Cardiac septum (tissue), 1 donor: ENCODE measurements around a stretch of chr12.

GRCh38 chr12:131014879-131015747 is 61.4 kb downstream of the ADGRD1 start:
- PRO-cap, result no peak

GRCh38 chr12:131028273-131029250 is 74.9 kb downstream of the ADGRD1 start:
- PRO-cap, result no peak

- PRO-cap, result no peak
These were observed 210.3 kb downstream of the ADGRD1 start for GRCh38 chr12:131163979-131164357.

DNA sequence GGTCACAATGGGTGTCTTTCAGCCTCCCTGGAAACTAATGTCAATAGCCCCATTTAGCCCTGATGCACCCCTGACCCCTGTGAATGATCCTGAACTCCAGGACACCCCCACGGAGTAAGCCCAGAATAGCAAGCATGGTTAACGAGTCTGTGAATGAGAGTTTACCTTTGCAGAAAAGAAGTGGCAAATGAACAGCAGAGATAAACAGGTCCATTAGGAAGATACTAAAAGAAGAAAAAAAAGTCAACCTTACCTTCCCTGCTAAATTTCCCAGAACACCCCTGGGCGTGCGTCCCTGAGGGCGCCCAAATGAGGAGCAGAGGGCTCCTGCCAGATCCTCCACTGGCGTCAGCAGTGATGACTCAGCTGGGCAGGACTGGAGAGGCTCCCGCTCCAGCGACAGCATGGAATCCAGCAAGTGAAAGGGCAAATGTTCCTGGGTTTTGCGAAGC is 314.3 kb downstream of the ADGRD1 start:
- PRO-cap, result bidirectional peak, plus-strand start at position 373 of the sequence, minus-strand start at position 226 of the sequence

- PRO-cap, result no peak
These were observed 199.6 kb upstream of the SFSWAP start for GRCh38 chr12:131511220-131511842.

GRCh38 chr12:131793006-131793423 is 35.2 kb upstream of the MMP17 start:
- PRO-cap, result no peak

DNA sequence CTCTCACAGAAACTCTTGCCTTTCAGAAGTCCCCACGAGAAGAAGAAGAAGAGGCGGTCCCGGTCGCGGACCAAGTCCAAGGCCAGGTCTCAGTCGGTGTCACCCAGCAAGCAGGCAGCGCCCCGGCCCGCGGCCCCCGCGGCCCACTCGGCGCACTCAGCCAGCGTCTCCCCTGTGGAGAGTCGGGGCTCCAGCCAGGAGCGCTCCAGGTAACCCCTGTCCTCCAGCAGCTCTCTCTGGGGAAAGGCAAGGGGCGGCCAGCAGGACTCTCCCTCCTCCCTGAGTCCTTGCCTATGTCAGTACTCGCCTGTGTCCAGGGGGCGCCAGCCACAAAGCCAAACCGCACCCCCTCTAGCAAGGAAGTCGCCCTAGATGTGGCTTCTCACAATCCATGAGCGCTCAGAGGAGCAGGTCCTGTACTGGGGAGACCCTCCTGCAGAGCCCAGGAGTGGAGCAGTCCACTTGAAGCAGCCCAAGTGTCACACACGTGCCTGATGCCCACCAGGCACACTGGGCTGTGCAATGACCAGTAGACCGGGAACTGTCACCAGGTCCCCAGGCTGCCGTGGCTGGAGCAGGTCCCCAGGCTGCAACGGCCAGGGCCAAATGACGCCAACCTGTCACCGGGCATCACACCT is 30.9 kb upstream of the MMP17 start:
- PRO-cap, result no peak

- PRO-cap, result no peak
These were observed 12.1 kb upstream of the PUS1 start for GRCh38 chr12:131916810-131917505.

DNA sequence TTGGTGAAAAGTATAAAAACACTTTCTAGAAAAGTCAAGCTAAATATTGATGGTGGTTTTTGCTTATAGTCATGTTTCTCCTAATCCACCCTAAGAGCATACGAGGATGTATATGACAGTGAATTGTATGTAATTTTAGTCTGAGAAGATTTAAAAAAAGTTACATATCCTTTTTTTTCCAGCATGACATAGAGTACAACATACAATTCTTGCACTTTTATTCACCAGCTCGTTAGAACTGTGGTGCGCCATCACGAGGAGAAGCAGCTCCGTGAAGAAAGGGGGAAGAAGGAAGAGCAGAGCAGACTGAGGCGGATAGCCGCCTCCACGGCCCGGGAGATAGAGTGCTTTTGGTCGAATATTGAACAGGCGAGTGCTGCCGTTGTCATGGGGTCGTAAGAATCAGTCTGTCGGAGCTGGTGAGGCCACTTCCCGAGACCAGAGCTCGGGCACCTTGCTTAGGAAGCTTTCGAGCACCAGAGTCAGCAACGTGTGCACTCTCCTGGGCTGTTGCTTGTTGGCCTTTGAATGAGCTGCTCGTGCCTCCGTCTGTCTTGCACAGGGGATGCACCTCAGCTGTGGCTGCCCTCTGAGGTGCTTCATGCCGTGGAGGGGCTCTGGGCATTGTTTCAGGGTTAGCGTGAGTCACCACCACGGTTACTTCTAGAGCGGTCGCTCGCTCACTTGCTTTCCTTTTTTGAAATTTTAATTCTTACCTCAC is 40.2 kb downstream of the EP400 start:
- PRO-cap, result no peak

GRCh38 chr12:132343801-132344154 is 14.4 kb upstream of the GALNT9 start:
- PRO-cap, result no peak

GRCh38 chr12:132356517-132357332 is 27.3 kb upstream of the GALNT9 start:
- PRO-cap, result no peak

GRCh38 chr12:132490400-132490954 is 526 bp downstream of the FBRSL1 start:
- PRO-cap, result no peak

- PRO-cap, result no peak
These were observed 2.6 kb downstream of the FBRSL1 start for GRCh38 chr12:132492412-132493033.

- PRO-cap, result no peak
These were observed 28.5 kb downstream of the LRCOL1 start for GRCh38 chr12:132581884-132582359.

GRCh38 chr12:132708267-132708624 is 2.4 kb upstream of the PGAM5 start:
- PRO-cap, result no peak

- PRO-cap, result no peak
These were observed 20.6 kb upstream of the ANKLE2 start for GRCh38 chr12:132782180-132782587.

GRCh38 chr12:132801632-132802231 is 26.9 kb downstream of the GOLGA3 start:
- PRO-cap, result no peak

- PRO-cap, result no peak
These were observed 6.8 kb upstream of the GOLGA3 start for GRCh38 chr12:132835492-132835891.

- PRO-cap, result no peak
These were observed 792 bp downstream of the ZNF605 start for GRCh38 chr12:132955345-132955682.

- PRO-cap, result no peak
These were observed 1.4 kb upstream of the ZNF140 start for GRCh38 chr12:133079217-133079881.